Renal cortical epithelial cell (primary cell): ENCODE measurements around the gene PRDM10.

GRCh38 chr11:128677905-128678485 is 15.9 kb upstream of the FLI1 start:
- RRBS = no CpG with 5 or more reads among the region's 2 CpGs

- RRBS = no CpG with 5 or more reads among the region's 22 CpGs
Measured at GRCh38 chr11:128684796-128685481, 8.9 kb upstream of the FLI1 start.

DNA sequence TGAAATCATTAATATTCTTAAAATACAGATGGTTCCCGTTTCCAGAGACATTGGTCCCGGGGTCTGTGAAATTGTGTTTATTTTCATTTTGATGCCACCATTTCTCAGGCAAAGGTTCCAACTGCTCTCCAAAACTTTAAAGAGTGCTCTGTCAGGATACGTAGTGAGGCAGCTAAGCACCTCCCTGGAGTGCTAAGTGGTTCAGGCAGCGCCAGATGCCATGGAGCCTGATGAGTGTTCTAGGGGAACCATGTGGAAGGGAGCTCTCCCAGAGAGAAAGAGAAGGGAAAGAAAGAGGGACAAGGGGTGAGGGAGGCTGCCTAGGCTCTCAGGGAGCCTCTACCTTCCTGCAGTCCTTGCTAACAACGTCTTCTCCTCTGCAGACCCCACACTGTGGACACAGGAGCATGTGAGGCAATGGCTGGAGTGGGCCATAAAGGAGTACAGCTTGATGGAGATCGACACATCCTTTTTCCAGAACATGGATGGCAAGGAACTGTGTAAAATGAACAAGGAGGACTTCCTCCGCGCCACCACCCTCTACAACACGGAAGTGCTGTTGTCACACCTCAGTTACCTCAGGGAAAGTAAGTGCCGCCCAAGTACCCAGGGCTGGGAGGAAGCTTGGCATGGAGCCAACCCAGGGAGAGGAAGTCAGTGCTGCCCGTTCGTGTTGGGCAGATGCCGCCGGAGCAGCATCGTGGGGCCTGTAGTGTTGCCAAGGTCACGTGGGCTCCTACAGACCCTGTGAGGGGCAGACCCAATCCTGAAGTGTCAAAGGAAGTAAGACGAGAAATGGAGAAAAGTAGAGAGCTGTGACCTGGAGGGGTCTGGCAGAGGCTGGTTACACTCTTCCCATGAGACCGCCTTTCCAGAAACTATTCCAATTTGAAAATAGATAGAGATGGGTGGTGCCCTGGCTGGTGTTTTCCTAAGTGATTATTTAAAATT is 78.8 kb downstream of the FLI1 start:
- RRBS = no CpG with 5 or more reads among the region's 18 CpGs

- RRBS = no CpG with 5 or more reads among the region's 6 CpGs
Measured at GRCh38 chr11:129202856-129203216, 10.7 kb upstream of the ARHGAP32 start.

- RRBS = no CpG with 5 or more reads among the region's 8 CpGs
Measured at GRCh38 chr11:129311601-129311994, 64.0 kb upstream of the BARX2 start.

- RRBS = no CpG with 5 or more reads among the region's 20 CpGs
Measured at GRCh38 chr11:129364049-129364721, 11.5 kb upstream of the BARX2 start.

GRCh38 chr11:129617389-129618103 is 198.1 kb upstream of the TMEM45B start:
- RRBS = no CpG with 5 or more reads among the region's 17 CpGs

DNA sequence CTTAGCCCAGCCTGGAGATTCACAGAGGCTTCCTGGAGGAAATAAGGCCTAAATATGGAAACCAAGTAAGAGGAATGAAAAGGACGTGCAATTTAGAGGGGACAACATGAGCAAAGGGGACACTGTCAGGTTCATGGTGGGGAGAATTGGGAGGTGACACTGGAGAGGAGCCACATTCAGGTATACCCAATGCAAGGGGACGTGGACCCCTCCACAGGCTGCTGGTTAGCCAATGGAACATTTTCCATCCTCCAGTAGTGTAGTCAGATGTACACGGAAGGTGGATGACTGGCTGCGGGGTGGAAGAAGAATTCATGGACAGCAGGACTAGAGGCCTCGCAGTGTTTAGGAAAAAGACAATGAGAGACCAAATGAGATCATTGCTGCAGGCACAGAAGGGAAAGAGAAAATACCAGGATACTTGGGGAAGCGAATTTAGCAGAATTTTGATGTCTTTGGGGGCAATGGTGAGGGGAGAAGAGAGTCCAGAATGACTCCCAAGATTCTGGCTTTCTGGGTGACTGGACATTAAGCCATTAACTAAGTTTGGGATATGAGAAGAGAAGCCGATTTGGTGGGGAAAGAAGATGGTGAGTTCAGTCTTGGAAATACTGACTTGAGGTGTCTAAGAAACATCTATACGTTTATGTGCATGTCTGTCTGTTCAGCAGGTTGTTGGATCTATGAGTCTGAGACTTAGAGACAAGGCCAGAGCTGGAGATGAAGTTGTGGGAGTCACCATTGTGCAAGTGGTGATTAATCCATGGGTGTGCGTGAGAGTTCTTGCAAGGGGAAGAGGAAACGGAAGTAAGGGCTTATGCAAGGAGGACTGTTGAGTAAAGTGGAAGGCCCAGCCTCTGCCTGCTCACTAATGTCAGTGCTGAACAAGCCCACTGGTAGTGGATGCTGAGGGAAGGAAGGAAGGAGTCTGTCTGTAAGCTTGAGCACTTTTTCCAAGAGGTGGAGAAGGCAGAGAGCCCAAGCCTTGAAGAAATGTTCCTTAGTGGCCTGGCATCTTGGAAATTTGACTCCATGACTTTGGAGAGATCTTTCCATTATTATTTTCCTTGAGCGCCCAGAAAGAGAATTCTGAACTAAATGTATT is 9.5 kb downstream of the TMEM45B start:
- RRBS = no CpG with 5 or more reads among the region's 11 CpGs

DNA sequence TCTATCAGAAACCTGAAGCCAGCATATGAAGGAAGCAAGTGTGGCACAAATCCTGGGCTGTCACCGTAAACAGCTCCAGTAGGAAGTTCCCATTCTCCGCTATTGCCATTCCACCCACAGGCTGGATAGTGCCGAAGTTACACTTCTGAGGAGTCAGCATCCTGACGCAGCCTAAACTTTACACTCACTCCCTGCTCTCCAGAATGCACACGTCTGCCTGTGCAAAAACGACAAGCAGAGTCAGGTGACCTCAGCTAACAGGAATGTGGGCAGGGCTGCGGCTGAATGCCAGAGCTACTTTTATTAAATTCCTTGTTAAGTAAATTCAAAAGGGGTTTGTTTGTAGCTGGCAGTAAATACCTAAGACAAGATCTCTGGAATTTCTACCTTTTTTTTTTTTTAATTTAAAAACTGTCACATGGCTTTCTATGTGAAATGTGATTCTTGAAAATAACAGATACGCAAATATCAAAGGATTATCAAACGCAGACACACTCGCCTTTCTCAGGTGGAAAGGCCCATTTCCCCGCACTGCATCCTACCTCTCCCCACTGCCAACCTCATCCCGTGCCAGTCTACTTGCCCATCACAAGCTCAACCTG is 33.6 kb downstream of the NFRKB start:
- RRBS = no CpG with 5 or more reads among the region's 12 CpGs

DNA sequence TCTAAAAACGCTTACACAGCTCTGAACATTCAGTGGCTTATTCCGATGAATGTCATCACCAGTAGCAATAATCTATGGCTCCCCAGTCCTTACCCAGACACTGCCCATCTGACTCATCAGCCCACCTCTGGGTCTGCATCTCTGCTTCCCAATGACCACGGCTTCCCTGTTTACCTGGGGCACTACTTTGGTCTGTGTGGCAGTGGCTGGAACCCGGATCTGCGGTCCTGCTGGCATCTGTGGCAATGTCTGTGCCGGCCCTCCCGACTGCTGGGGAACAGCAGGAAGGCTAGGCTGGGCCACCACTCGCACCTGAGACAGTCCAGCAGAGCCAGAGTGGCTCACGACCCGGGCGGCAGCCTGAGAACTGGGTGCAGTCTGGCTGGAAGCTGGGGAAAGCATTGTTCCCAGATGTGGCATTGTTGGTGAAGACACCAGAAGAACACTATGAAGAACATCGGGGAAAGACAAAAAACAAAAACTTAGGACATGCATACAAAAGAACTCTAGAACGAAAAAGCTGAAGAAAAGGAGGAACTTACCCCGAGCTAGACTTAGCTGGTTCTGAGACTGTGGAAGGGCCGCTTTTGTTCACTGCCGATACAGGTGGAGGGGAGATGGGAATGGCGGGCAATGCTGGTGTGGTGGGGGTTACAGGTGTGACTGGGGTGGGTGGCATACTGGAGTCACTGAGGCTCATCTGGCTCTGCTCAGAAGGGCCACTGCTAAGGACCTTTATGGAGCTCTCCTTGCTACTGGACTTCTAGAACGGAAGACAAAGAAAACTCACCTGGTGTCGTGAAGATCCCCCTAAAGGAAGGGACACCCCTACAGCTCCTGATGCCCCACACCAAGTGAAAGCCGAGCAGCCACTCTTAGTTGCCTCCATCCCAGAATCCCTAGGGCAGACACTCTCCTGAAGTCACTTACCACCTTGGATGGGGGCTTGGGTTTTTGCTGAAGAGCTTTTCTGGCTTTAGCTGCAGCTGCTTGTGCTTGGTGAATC is 21.5 kb downstream of the NFRKB start:
- RRBS = 97% methylated on average over 4 of the region's 20 CpGs

DNA sequence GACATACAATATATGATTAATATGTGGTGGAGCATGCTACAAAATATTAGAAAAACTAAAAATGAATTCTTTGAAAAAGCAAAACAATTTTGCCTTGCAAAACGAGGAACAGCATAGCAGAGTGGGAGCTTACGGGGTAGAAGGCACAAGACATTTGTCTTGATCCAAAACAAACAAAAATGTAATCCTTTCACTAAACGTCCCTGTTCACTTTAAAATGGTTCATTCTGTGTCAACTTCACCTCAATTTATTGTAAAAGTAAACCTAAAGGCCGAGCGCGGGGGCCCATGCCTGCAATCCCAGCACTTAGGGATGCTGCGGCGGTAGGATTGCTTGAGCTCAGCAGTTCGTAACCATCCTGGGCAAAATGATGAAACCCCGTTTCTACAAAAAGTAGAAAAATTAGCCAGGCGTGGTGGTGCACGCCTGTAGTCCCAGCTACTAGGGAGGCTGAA is 2.1 kb downstream of the PRDM10 start:
- RRBS = no CpG with 5 or more reads among the region's 12 CpGs

GRCh38 chr11:130002674-130003481 is at the start of gene PRDM10:
PRDM10 (minus strand) TSS chr11:130002835.
- RRBS = 1% methylated on average over 11 of the region's 67 CpGs

DNA sequence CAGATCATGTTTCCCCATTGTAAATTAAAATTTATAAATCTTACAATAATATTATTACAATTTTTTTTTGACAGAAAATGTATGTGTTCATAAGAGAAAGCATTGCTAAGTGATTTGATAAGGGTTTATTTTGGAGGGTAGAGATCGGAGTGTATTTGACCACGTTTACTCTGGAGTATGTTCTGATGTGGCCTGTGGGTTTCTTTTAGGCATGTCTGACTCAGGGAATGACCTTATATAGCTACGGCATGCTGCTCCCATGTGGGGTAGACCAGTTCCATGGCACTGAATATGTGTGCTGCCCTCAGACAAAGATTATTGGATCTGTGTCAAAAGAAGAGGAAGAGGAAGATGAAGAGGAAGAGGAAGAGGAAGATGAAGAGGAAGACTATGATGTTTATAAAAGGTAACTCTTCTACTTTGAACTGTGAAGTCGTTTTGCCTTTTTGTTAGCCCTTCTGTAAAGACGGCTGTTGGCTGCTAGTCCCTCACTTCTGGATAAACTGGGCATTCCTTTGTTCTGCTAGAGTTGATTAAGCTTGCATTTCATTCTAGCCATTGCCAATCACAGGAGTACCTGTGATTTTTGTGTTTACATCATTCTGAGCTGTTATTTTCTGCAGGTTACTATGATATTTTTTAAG is 38.1 kb upstream of the ST14 start:
- RRBS = no CpG with 5 or more reads among the region's 5 CpGs

- RRBS = no CpG with 5 or more reads among the region's 6 CpGs
Measured at GRCh38 chr11:130126393-130126981, 33.1 kb upstream of the ST14 start.

GRCh38 chr11:130179848-130180455 is 20.4 kb downstream of the ST14 start:
- RRBS = 3% methylated on average over 6 of the region's 16 CpGs

DNA sequence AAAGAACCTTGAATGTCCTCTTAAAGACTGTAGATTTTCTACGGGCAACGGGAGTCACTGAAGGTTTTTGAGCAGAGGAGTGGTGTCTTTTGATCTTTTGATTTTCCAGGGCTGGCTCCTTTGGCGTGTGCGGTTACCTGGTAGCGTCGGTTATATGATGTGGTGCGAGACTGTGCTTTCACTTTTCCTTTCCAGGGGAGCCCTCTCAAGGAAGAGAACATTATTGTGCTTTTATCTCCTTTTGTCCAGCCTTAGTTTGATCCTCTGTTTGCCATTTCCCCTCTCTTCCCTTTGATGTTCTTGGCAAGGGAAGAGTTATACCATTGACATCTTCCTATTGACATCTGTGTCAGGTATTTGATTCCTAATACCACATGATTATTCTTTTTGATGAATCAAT is 39.5 kb downstream of the ADAMTS8 start:
- RRBS = no CpG with 5 or more reads among the region's 7 CpGs

DNA sequence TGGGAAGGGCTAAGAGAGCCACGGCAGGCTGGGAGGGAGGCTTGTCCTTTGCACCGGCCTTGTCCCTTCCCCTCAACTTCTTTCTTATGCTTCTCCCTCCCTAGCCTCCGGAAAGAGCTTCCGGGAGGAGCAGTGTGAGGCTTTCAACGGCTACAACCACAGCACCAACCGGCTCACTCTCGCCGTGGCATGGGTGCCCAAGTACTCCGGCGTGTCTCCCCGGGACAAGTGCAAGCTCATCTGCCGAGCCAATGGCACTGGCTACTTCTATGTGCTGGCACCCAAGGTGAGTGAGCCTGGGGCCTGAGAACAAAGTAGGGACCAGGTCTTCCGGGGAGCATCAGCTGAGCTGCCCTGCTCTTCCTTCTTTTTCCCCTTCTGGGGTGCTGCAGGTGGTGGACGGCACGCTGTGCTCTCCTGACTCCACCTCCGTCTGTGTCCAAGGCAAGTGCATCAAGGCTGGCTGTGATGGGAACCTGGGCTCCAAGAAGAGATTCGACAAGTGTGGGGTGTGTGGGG is 22.4 kb downstream of the ADAMTS15 start:
- RRBS = 92% methylated on average over 5 of the region's 17 CpGs

DNA sequence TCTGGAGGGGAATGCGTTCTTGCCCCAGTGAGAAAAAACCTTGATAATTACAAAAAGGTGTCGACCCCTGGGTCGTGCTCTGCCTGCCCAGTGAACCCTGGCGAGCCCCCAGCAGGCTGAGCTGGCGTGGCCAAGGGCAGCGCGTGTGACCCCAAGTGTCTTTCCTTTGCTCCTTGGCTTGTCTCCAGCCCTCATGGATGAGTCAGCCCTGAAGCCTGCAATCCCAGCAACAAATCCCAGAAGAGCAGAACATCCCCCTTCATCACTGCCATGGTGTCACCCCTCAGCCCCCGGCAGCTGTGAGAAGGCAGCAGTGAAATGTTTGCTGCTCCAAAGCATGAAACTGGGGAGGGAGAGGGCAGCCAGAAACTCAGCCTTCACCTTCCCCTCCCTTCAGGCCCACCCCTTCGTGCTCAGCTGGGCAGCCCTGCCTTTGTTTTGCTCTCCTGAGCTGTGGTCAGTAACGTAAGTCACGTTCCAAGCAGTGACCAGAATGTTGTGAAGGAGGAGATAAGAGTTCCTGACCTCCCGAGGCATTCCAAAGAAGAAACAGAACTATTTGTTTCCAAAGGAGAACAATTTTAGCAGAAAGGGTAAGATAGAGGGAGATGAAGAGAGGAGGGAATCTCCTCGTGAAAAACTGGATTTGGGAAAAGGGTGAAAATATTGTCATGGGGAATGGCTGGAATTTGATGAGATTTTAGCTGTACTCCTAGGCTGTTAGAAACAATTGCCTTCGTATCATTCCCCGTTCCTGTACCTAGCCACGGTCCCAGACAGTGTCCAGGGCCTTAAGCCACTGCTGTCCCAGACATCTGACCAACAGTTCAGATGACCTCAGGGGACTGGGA is 29.9 kb downstream of the ADAMTS15 start:
- RRBS = no CpG with 5 or more reads among the region's 16 CpGs

DNA sequence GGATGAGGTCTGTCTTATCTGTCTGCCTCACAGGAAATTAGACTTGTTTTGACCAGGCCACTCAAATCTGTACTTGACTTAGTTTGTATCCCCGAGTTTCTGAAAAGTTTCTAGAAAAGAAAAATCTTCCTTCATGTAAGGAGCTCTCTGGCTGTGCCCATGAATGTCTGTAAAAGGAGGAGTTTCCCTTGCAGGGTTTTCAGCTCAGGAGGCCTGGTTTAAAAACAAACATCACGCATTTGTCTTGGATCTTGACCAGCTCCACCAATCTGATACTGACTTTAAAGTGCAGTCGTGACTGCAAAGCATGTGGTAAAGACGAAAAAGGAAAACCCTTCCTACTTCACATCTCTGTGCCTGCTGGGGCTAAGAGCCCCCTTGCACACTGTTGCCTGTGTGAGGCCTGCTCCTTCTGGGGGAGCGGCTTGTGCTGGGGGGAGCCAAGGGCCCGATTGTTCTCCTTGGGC is 61.9 kb downstream of the ADAMTS15 start:
- RRBS = no CpG with 5 or more reads among the region's 6 CpGs

- RRBS = no CpG with 5 or more reads among the region's 7 CpGs
Measured at GRCh38 chr11:130607162-130607562, 158.7 kb downstream of the ADAMTS15 start.